ENCODE measurements around the genes CCNDBP1 and TRIM69.

DNA sequence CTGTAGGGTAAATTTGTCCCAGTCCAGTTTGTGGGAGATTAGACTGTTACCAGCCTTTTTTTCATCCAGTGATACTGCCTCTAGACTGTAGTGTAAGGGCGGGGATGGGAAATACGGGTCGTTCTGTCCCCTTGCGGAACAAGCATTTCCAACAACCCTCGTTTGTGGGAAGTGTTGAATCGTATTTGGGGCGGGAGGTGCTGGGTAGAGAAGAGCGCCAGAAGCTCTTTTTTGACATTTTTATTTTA is 476 bp downstream of the HAUS2 start:
- RRBS, result no CpG with 5 or more reads among the region's 8 CpGs

GRCh38 chr15:42622250-42622785 is 46.9 kb downstream of the STARD9 start:
- RRBS, result no CpG with 5 or more reads among the region's 5 CpGs

- RRBS, result 2% methylated on average over 17 of the region's 64 CpGs
Measured at GRCh38 chr15:42736058-42736837, 680 bp downstream of the CDAN1 start.

DNA sequence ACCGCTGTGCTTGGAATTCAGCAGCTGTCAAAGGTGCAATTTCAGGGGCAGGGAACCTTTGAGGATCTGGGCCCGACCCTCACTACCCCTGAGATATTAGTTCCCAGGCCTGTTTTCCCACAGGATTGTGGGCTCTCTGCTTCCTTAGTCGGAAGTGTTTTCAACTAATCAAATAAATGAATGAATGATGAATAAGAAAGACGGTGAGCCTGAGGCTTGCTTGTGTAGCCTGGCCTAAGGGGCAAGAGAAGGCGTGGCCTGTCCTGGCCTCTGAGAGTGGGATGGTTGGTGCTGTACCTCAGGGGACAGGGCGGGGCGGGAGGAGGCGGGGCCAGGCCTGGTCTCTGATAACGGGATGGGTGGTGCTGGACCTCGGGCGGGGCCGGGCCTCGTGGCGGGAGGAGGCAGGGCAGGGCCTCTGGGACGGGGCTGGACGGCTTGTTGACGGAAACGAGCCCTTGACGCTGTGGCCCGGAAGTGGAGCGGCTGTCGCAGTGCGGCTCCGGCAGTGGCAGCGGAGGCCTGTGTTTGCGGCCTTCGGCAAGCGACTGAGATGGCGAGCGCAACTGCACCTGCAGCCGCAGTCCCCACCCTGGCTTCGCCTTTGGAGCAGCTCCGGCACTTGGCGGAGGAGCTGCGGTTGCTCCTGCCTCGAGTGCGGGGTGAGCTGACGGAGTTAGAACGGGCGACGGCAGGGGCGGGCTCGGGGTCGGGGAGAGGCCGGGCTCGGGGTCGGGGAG is at the start of gene CCNDBP1:
Gene CCNDBP1, plus strand, starts transcription at position 458 of the 740 bp plus-strand sequence.
- RRBS, result 1% methylated on average over 7 of the region's 47 CpGs

DNA sequence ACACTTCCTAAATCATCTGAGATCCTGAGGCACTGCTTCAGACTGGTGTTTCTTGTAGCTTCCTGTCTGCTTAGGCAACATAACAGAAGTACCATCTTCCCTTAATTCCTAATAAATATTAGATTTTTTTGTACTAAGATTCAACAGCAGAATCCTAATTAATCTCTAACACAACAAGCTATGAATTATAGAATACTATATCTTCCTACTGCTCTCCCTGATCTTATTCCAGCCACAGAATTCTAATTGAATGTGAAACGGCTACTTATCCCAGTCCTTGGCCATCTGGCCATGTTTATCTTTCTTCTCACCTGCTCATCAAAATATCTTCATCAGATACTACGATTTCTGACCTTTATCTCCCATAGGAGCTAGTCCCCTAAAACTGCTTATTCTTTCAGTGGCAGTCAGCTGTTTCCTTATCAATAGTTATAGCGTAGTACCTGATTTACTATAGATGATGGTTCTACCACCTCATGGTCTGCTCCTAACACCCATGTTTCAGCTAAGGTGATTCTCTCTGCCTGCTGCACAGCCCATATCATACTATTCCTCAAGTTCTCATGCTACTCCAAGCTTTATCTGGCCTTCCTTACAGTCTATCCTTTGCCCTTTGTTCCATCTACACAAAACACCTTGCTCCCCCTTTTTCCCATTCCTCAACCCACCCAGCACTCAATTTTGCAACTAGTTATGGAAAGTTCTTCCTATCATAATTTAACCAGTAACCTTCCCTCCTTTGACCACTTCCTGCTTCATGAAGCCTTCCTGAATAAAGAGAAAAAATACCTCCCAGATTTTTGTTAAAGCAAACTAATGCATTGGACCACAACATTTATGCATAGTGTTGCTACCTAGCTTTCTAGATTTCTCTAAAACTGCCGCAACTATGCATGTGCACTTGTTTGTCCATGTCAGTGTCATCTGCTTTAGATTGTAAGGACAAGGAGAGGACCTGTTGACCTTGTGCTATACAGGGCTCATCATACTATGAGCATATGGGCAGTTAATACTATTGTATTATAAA is 12.1 kb downstream of the ZSCAN29 start:
- RRBS, result no CpG with 5 or more reads among the region's 4 CpGs

GRCh38 chr15:43370154-43370854 is 539 bp downstream of the ZSCAN29 start:
- RRBS, result 5% methylated on average over 11 of the region's 39 CpGs

GRCh38 chr15:43598033-43598363 is 4.2 kb downstream of the CKMT1B start:
- RRBS, result no CpG with 5 or more reads among the region's 4 CpGs

- RRBS, result no CpG with 5 or more reads among the region's 6 CpGs
Measured at GRCh38 chr15:43688145-43688368, 5.6 kb upstream of the CKMT1A start.

- RRBS, result no CpG with 5 or more reads among the region's 11 CpGs
Measured at GRCh38 chr15:43762588-43763422, 14.0 kb downstream of the ELL3 start.

DNA sequence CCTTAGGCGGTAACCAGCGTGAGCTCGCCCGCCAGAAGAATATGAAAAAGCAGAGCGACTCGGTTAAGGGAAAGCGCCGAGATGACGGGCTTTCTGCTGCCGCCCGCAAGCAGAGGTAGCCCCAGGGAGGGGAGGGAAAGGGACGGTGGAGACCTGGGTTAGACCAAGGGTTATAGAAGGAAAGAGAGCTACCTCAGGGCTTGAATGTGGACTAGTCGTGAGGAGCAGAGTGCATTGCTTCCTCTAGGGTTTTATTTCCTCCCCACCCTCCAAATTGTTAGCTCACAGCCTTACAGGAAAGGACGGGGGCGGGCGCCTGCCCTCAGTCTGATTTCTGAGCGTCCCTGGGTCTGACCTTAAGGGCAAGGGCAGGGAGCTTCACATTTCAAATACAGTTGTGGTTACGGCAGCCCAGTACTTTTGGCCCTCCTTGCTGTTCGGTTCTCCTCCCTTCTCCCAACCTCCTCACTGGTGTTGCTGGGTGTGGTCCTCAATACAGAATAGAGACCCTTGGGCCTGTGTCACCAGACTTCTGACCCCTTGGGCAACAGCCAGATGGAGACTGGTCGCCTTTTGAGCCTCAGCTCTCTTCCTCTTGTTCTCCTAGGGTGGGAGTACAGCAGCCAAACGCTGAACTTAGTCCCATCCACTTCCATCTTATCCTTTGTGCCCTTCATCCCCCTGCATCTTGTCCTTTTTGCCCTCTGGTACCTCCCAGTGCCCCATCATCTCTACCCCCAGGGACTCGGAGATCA is 1.0 kb downstream of the SERF2 start:
- RRBS, result no CpG with 5 or more reads among the region's 22 CpGs

GRCh38 chr15:43827814-43828442 is 1.1 kb downstream of the WDR76 start:
- RRBS, result no CpG with 5 or more reads among the region's 8 CpGs

GRCh38 chr15:43878406-43878978 is 51.7 kb downstream of the WDR76 start:
- RRBS, result no CpG with 5 or more reads among the region's 3 CpGs

GRCh38 chr15:43893749-43894427 is 67.1 kb downstream of the WDR76 start:
- RRBS, result no CpG with 5 or more reads among the region's 2 CpGs

- RRBS, result no CpG with 5 or more reads among the region's 6 CpGs
Measured at GRCh38 chr15:43920854-43921445, 94.1 kb downstream of the WDR76 start.

DNA sequence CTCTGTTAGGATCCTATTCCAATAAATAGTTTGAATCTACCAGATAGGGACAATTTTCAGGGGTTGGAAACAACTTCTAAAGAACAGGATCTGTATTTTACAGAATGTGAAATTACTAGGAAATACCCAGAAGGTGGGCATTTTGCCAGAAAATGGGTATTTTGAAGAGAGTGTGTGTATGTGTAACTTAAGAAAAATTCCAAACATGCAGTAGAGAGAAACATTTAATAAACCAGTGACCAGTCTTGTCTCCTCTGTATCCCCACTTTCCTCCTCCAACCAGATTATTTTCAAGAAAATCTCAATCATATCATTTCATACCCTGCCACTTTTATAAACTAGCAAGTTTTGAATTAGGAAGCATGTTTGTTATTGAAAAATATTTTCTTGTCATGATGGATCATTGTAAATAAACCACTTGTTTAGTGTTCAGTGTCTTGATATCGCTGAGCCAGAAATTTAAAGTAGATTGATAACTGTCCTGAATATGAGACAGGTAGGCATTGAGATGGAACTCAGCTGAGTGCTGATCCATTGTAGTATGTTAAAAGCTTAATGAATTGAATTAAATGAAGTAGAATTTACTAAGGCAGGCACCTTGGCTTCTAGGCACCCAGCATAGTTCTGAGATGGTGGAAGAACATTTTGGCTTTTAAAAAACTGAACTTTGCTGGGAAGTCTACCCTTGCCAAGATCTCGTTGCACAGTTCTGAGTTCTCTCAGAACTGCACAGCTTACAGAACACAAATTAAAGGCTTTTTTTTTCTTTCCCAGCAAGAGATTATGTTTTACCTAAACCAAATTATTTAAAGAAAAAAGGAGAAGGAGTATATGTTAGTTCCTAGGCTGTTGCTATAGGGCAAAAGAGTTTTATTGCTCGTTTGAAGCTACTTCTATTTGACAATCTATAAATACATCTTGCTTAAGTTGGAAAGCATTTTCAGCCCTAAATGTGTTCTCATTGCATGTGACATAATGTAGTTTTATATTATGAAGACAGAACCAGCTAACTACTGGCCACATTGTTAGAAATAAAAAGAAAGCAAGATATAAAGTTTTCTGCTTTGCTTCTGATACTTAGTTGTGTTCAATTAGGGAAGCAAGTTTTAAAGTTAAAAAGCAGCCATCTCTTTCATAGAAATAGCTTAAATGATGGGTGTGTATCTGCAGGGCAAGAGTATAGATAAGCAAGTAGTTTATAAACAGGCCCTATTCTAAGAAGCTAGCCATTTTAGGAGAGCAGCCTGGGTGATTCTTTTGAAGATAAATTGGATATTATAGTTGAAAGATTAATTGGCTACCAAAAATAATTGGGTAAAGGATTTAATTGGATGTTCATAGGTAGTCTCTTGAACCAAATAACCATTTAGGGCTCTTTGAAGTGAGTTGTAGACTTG is 5.1 kb downstream of the EIF3J start:
- RRBS, result no CpG with 5 or more reads among the region's 3 CpGs

DNA sequence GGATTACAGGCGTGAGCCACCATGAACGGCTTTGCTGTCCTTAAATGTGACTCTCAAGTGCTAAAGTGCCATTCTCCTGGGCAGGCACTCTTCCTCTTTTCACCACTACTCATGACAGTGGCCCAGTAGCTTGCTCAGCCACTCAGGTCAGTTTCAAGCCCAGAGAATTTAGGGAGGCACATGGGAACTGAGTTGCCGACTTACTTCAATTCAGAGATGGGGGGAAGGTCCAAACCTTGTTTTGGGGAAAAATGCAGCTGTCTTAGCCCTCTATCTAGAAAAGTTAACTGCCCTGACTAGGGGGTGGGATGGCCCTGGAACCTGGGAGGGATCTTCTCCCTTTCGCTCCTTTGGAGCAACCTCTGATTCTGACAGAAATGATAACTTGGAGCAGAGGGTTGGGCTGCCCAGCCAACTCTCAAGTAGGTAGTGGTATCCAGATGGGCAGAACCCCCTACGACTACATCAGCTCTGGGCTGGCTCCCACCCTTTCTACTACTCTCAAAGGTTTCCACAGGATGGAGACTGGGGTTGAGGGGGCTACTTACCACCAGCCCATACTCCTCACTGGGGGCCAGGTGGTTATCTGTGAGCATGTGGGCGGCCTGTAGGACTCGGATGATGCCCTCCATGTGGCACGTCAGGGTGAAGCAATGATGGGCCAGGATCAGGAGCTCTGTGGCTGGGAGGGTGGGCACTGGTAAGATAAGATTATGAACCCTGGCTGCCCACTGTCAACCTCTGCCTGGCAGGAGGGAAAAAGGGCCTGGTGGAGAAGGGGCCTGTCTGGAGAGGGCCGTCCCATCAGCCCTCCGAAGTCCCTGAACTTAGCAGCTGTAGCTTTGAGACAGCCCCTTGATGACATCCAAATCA is 33.3 kb downstream of the EIF3J start:
- RRBS, result no CpG with 5 or more reads among the region's 10 CpGs

GRCh38 chr15:44682561-44683174 is 19.2 kb upstream of the SPG11 start:
- RRBS, result no CpG with 5 or more reads among the region's 7 CpGs

DNA sequence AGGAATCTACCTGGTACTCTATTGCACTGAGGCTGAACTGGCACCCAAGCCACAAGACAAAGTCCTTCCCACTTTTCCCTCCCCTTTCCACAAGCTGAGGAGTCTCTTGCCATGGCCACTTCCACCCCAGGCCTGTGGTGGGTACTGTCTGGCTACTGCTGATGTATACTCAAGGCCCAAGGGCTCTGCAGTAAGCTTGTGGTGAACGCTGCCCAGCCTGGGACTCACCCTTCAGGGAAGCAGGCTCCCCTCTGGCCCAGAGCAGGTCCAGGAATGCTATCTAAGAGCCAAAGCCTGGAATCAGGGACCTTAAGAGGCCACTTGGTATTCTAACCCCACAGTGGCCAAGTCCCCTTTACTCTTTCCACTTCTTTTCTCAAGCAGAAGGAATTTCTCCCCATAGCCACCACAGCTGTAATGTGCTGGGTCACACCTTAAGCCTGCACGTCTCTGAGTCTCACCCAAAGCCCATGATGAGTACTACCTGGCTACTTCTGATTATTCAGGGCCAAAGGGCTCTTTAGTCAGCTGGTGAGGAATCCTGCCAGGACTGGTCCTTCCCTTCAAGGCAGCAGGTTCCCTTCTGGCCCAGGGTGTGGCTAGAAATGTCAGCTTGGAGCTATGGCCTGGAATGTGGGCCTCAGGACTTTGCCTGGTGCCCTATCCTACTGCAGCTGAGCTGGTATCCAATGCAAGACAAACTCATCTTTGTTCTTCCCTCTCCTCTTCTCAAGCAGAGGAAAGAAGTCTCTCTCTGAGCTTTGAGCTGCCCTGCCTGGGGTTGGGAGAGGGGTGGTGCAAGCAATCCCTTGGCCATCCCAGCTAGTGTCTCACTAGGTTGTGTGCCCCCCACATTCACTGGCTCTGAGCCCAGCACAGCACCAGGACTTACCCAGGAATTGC is 4.0 kb downstream of the PATL2 start:
- RRBS, result no CpG with 5 or more reads among the region's 2 CpGs

DNA sequence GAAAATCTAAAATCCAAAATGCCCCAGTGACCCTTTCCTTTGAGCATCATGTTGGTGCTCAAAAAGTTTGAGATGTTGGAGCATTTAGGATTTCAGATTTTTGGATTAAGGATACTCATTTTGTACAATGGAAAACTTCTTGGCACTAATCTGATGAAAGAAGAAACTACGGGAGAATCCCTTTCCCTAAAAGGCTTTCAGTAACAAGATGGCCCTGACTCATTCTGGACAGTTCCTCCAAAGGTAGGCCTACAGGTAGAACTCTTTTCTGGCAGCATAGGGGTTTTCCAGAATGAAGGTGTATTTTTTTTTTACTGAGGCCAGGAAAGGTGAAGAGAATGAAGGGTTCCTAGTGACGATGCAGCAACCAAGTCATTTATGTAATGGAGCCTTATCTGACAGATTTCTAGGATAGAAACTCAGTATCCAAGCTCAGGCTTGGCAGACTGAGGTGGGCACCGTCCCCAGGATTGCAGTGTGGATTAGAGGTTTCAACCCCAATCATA is 8.9 kb upstream of the TRIM69 start:
- RRBS, result no CpG with 5 or more reads among the region's 3 CpGs

GRCh38 chr15:44736152-44737070 is at the start of gene TRIM69:
TSS of gene TRIM69 (plus strand) at chr15:44736528.
- RRBS, result no CpG with 5 or more reads among the region's 3 CpGs

Data from Jurkat, Clone E6-1 (cell line).